ENCODE results near the genes SEC24A and TXNDC15.

DNA sequence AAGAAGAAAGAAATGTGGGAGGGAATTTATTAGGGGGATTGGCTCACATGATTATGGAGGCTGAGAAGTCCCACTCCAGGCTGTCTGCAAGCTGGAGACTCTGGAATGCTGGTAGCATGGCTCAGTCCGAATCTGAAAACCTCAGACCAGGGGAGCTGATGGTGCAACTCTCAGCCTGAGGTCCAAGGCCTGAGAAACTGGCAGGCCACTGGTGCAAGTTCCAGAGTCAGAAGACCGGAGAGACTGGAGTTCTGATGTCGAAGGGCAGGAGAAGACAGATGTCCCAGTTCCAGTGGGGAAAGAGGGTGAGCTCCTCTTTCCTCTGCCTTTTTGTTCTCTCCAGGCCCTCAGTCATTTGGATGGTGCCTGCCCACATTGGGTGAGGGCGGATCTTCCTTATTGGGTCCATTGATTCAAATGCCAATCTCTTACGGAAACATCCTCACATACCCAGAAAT lies 72.4 kb downstream of the HSPA4 start:
- RRBS, result no CpG with 5 or more reads among the region's 5 CpGs

- RRBS, result no CpG with 5 or more reads among the region's 3 CpGs
Observed at GRCh38 chr5:133964695-133965542, 3.5 kb downstream of the C5orf15 start.

- RRBS, result no CpG with 5 or more reads among the region's 4 CpGs
Observed at GRCh38 chr5:133967097-133967450, 1.4 kb downstream of the C5orf15 start.

- RRBS, result no CpG with 5 or more reads among the region's 7 CpGs
Observed at GRCh38 chr5:134111565-134112815, 2.5 kb upstream of the TCF7 start.

- RRBS, result 3% methylated on average over 42 of the region's 82 CpGs
Observed at GRCh38 chr5:134115093-134116049, 890 bp downstream of the TCF7 start.

- RRBS, result no CpG with 5 or more reads among the region's 8 CpGs
Observed at GRCh38 chr5:134116868-134117538, 2.5 kb downstream of the TCF7 start.

GRCh38 chr5:134132219-134133099 lies 18.0 kb downstream of the TCF7 start:
- RRBS, result no CpG with 5 or more reads among the region's 18 CpGs

- RRBS, result no CpG with 5 or more reads among the region's 6 CpGs
Observed at GRCh38 chr5:134139678-134140027, 25.2 kb downstream of the TCF7 start.

- RRBS, result no CpG with 5 or more reads among the region's 7 CpGs
Observed at GRCh38 chr5:134148454-134148928, 28.3 kb downstream of the SKP1 start.

- RRBS, result no CpG with 5 or more reads among the region's 8 CpGs
Observed at GRCh38 chr5:134175676-134176076, 1.1 kb downstream of the SKP1 start.

DNA sequence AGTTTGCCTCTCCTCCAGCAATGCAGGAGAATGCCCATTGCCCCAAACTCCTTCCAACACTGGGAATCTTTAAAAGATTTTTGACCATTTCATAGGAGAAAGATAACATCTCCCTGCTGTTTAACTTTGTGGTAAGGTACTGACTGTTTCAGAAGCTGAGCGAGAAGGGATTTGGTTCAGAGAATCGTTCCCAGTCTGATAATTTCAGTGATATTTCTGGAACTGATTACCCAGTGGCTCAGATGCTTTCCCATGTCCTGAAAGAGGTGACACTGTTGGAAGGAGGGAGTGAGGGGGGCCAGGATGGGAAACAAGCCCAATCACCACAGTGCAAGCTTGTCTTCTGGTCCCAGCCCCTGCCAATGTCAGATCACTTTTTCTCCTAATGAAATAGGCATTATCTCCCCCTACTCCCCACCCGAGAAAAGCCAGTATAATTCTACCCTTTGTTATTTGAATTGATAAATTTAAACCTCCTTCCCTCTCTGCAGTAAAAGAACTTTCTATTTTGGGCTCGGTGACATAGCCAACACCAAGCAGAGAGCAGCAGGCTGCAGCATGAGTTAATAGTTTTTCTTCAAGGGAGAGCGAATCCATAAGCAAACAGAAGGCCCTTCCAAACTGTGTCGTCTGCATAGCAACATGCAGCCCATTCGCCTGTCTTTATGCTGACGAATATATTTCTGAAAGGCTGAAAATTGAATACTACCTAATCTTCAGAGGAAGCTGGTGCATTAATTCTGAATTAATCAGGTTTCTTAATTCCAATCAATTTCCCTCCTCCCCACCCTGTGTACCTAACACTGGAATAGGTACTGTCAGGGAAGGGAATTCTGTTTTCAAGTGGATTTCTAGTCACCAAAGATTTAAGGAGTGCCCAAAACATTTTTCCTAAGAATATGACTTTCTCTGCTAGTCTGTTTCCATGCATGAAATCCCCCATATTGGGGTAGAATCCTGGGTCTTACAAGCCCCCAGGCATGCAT lies 14.7 kb upstream of the PPP2CA start:
- RRBS, result no CpG with 5 or more reads among the region's 8 CpGs

DNA sequence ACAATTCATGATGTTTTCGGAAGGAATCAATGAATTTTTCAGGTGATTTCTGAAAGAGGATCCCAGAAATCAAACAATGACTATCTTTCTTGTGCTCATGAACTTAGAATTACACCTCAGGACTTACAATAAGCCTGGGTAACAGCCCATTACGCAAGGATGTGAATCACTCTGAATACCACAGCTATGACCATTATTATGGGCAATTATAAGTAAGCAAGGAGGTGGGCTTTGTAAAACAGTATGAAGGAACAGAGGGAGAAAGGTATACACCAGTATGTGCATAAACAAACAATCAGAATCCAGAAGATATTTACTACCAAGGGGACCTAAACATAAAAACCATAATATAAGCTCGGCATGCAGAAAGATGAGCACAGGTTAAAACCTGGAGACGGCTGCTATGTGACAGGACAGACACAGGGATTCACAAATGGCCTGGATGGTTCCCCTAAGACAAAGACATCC lies 21.6 kb upstream of the PPP2CA start:
- RRBS, result no CpG with 5 or more reads among the region's 4 CpGs

- RRBS, result no CpG with 5 or more reads among the region's 3 CpGs
Observed at GRCh38 chr5:134399123-134399746, 12.4 kb downstream of the CDKN2AIPNL start.

GRCh38 chr5:134427544-134428141 lies 16.0 kb upstream of the CDKN2AIPNL start:
- RRBS, result no CpG with 5 or more reads among the region's 9 CpGs

GRCh38 chr5:134592375-134592968 lies 40.2 kb downstream of the SAR1B start:
- RRBS, result no CpG with 5 or more reads among the region's 1 CpG

- RRBS, result no CpG with 5 or more reads among the region's 9 CpGs
Observed at GRCh38 chr5:134634303-134634622, 1.6 kb upstream of the SAR1B start.

DNA sequence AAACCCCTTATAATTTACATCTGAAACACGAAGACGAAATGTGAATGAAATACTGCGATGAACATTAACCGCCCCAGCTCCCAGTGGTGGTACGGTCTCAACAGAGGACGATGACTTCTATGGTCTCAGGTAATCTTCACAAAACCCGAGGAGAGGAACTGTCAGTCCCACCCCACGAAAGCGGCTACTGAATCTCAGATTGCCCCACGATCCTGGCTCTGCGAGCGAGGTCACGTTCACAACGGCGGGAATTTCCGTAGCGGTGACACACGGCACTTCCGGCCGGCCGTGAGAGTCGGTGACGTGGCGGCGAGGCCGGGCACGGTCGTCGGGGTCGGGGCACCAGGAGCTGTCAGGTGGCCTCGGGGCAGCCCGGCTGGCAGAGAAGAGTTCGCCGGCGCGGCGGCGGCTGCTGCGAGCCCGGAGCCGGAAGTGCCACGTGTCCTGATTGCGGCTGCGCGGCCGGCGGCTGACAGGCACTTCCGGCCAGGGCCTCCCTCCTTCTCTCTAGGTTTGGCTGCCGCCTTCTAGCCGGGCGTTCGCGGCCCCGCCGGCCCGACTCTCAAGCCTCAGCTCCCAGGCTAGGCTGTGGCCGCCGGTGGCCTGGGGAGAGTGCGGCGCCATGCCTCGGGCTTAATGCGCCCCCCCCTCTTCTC lies at the start of gene SEC24A:
Gene SEC24A (plus strand): TSS at position 479 of the 656 bp plus-strand sequence.
- RRBS, result 2% methylated on average over 16 of the region's 62 CpGs

GRCh38 chr5:134766734-134767189 lies 8.2 kb downstream of the DDX46 start:
- RRBS, result no CpG with 5 or more reads among the region's 11 CpGs

DNA sequence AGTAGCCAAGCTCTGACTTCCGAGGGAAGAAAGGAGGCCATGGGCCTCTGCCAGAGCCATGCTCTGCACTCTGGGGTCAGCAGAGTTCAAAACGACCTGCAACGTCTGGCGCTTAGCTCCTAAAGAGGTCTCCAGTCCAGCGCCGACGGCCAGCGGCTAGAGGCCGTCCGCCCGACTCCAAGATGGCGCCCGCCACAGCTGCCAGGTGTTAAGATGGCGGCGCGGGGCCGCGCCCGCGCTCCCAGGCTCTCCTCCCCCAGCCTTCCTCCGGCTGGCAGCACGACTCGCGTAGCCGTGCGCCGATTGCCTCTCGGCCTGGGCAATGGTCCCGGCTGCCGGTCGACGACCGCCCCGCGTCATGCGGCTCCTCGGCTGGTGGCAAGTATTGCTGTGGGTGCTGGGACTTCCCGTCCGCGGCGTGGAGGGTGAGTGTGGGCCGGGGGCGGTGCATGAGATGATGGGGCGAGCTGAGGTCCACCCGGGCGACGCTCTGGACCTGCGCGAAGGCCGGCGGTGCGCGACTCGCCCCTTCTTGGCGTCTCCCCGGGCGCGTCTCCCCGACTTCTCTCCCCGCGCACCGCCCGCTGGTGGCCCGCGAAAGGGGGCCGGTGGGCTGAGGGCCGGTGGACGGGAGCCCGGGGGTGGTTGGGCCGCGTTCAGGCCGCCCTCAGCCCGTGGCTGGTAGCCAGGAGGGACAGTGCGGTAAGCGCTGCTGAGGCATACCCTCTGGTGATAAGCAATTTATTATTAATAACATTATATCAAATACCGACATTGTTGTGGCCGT lies at the start of gene TXNDC15:
Gene TXNDC15 (plus strand): TSS at position 266 of the 787 bp plus-strand sequence.
- RRBS, result 3% methylated on average over 40 of the region's 77 CpGs

DNA sequence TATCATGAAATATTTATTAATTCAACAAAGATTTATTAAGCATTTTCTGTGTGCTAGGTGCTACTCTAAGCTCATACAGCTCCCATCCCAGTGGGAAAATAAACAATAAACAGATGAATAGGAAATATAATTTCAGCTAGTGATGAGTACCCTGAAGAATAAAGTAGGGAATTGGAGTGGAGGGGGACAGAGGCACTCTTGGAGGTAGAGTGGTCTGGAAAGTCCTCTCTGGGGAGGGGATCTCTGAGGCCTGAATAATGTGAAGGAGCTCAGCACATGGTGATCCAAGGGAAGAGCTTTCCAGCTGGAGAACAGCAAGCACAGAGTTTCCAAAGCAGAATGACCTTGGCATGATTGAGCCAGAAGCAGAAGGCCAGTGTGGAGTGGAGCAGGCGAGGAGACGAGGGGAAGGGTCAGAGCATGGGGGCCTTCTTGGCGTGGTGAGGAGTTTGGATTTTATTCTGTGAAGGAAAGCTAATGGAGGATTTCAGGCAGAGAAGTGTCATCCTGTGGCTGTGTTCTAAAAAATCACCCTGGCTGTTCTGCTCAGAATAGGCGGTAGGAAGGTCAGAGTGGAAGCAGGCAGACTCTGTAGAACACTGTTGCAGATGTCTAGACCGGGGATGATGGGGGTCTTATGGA lies 8.3 kb downstream of the PCBD2 start:
- RRBS, result no CpG with 5 or more reads among the region's 5 CpGs